WTC11 (cell line): ENCODE data around the gene GIMAP8.

- PRO-cap: no peak
Measured at GRCh38 chr7:150047028-150047856, 173.5 kb downstream of the ATP6V0E2 start.

- PRO-cap: no peak
Measured at GRCh38 chr7:150078648-150079452, 205.1 kb downstream of the ATP6V0E2 start.

GRCh38 chr7:150169902-150170586, 153.1 kb upstream of the LRRC61 start:
- PRO-cap: no peak

DNA sequence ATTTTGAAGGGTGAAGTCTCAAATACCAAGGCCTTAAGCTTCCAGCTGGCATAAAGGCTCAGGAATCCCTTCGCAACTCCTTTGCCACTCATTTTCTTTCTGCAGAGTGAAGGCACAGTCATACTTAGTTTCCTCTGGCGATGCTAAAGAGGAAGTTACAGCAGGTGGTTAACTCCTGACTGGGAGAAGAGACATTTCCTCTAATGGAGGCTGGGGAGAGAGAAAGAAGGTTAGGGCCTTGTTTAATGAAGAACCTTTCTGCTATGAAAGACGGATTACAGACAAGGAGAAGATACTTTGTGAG, 4.7 kb upstream of the REPIN1 start:
- PRO-cap: no peak

DNA sequence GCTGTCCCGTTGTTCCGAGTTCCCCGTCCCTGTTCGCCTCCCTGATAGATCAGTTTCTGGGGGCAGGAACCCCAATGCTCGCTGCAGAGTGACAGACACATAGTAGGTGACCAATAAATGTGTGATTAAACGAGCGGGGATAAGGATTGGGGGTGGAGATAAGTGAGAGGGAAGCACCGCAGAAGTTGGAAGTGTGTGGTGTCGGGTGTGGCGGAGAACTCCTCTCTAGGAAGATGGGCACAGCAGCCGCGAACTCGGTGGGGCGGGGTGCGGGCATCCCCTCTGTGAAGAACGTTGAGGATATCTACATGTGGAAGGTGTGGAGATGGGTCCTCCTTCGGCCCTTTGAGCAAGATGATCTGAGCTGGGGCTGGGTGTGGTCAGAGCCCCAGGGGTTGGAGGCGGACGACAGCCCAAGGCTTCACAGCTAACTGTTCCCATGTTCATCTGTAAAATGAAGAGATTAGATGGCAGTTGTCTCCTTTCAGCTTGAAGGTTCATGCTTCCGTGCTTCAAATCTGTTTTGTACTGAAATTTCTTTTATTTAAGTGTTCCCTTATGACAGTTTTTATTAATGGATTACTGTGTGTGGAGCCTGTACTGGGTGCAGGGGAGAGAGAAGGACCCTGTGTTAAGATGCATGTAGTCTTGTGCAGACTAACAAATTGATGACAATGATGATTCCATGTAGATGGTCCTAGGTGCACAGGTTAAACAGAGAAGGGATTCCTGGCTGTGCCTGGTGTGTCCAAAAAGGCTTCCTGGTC, 795 bp downstream of the ZNF775 start:
- PRO-cap: bidirectional peak, plus-strand start at position 176 of the sequence, minus-strand start at position 227 of the sequence; bidirectional peak, plus-strand start at position 240 of the sequence, minus-strand start at position 286 of the sequence; bidirectional peak, plus-strand start at position 380 of the sequence, minus-strand start at position 361 of the sequence

- PRO-cap: no peak
Measured at GRCh38 chr7:150393058-150393698, 12.3 kb upstream of the ENSG00000284691 start.

DNA sequence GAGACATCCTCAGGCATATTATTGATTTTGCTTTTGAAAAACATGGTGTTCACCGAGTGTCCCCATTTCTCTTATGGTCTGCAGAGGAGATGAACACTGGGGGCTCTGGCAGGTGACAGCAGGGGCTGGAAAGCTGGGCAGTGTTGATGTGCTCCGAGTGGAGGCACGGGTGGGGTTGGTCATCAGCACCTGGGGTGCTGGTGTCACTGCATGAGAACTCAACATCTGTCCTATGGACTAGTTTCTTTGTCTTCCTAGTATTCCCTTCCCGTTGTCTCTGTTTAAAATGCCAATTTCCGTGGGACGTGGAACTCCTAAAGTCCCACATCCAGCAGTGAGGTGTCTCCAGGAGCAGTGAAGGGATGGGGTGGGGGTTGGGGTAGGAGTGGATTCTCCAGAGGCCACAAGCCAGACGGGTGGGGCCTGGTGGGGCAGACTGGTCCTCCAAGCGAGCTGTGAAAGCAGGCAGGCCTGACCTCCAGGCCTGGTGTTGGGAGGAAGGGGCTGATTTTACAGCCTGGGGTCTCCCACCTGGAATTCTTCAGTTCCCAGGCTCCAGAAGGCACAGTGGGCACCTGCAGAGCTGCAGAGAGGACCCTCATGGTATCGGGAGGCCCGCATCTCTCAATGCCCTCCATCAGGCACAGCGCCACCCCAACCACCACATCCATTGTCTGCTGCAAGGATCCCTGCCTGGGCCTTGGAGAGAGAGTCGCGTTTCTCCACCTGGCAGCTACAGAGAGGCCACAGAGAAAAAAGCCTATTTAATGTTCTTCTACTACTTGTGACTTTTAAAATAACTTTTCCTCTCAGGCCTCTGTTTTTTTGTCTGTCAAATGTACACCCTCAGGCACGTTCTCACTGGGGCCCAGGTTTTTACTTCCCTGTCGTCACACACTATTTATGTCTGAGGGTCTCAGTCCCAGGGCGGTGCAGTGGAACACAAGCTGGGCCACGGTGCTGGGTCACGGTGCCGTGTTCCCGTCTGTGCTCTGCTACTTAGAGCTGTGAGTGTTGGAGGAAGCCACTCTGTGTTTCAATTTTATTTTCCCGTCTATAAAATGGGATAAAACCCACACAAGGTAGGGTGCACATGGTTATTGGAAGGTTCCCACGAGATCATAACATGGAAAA, 1.7 kb upstream of the ENSG00000284691 start:
- PRO-cap: no peak

GRCh38 chr7:150408659-150409447, 3.4 kb downstream of the ENSG00000284691 start:
- PRO-cap: no peak

GRCh38 chr7:150410181-150411320, 5.1 kb downstream of the ENSG00000284691 start:
- PRO-cap: no peak

- PRO-cap: no peak
Measured at GRCh38 chr7:150450124-150451176, at the start of gene GIMAP8. TSS of gene GIMAP8 (plus strand) at chr7:150450630.

GRCh38 chr7:150476605-150477164, 26.3 kb downstream of the GIMAP8 start:
- PRO-cap: no peak

- PRO-cap: no peak
Measured at GRCh38 chr7:150516446-150516900, 1.8 kb downstream of the GIMAP7 start.

GRCh38 chr7:150567732-150568392, 672 bp downstream of the GIMAP4 start:
- PRO-cap: no peak

- PRO-cap: no peak
Measured at GRCh38 chr7:150720037-150720988, 3.9 kb downstream of the GIMAP1 start.

DNA sequence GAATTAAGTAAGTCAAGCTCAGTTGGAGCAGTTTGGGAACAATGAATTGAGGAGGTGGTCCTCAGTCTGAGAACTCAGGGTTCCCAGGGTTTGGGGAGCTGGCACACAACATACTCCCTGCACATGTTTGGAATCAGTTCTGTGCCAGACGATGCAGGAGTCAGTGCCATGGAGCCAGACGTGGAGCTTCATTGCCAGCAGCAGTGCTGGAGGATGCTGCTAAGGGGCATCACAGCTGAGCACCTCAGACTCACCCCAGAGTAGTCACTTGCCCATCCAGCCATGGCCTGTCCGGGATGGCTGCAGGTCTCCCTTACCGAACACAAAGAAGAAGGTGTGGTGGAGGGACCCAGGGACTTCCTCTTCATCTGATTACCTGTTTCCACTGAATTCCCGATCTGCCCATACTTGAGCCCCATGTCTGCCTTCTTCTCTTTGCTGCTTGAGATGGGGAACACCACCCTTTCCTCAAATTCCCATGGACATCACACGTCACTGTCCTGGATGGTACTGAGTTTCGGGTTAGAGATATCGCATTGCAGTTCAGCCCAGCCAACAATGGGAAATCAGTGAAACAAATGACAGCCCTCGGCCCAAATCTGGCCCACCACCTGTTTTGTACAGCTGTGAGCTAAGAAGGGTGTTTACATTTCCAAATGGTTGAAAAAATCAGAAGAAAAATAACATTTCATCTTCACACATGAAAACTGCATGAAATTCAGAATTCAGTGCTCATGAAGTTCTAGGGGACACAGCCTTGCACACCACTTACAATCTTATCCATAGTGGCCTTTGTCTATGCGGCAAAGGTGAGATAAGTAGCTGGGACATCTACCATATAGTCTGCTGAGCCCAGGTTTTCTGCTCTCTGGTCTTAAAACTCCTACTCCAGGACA, 8.1 kb downstream of the GIMAP5 start:
- PRO-cap: no peak

- PRO-cap: no peak
Measured at GRCh38 chr7:150751633-150752088, 14.4 kb downstream of the GIMAP5 start.

- PRO-cap: no peak
Measured at GRCh38 chr7:150778794-150779156, 21.4 kb downstream of the TMEM176B start.

- PRO-cap: no peak
Measured at GRCh38 chr7:150788329-150788882, 11.8 kb downstream of the TMEM176B start.

GRCh38 chr7:150802060-150802624, 1.6 kb downstream of the TMEM176A start:
- PRO-cap: no peak

GRCh38 chr7:150876709-150877932, 24.8 kb downstream of the AOC1 start:
- PRO-cap: unidirectional peak, plus-strand start at chr7:150877005; unidirectional peak, minus-strand start at chr7:150877236